Epithelial cell of alveolus of lung (primary cell): ENCODE data around the genes BEX1, NXF3, RAB40A, TCEAL1, PLP1, RAB9B and FAM199X.

GRCh38 chrX:103063451-103064632 is at the start of gene BEX1:
BEX1 (minus strand) TSS chrX:103064171.
- RAMPAGE, long total RNA: start-site peak on the minus strand at chrX:103064165-103064209, 151 and 58 reads in 2 replicates
- RRBS: 14% methylated on average over 12 of the region's 70 CpGs

DNA sequence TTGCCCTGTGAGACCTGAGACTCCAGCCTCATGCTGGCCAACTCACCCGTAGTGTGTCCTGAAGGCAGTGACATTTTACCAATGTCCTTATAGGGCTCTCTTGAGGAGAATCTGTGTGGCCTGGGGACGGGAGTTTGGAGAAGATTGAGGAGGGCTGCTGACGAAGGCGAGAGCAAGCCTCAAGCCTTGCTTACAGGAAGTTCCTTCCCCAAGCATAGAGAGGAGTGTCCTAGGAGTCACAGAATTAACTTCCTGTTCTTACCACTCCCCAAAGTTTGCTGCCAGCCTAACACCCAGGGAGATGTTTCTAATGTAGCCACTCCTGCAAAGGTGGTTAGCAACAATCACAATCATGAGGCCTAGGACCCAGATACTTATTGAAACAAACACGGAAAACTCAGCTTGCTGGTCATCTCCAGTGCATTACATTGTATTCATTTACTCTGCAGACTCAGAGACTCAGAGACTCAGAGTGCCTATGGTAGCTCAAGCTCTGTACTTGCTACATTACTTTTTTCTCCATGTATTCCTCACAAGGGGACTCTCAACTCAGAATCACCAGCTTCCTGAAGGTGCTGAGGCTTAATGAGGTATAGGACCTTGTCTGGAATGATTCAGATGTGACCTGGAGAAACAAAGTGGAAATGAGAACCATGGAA is at the start of gene NXF3:
Gene NXF3, minus strand, starts transcription at position 194 of the 659 bp plus-strand sequence.
- RAMPAGE, long total RNA: no peak
- RRBS: no CpG with 5 or more reads among the region's 5 CpGs

- RAMPAGE, long total RNA: no peak
- RRBS: no CpG with 5 or more reads among the region's 15 CpGs
Measured at GRCh38 chrX:103348019-103348320, 8.3 kb upstream of the TCEAL9 start.

DNA sequence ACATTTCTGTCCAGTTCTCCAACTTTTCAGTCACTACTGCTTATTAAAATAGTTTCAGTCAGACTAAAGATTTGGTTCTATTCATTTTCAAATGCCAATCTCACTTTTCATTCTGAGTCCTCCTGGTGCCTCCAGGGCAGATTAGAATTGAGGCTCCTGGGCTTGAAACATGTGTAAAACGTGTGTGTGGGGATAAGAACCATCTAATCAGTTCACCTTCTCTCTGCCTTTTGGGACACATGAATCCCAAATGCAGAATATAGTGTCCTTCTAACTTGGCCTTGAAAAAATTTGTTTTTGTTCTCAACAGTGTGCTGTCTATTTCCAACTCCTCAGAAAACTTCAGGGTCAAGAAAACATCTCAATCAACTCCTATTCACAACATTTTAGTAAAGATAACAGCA is 3.3 kb upstream of the BEX3 start:
- RAMPAGE, long total RNA: no peak
- RRBS: no CpG with 5 or more reads among the region's 1 CpG

GRCh38 chrX:103376699-103377391 is 507 bp downstream of the BEX3 start:
- RAMPAGE, long total RNA: no peak
- RRBS: 31% methylated on average over 10 of the region's 49 CpGs

GRCh38 chrX:103519430-103519871 is at the start of gene RAB40A:
RAB40A (minus strand) TSS chrX:103519489.
- RAMPAGE, long total RNA: no peak
- RRBS: no CpG with 5 or more reads among the region's 2 CpGs

- RAMPAGE, long total RNA: no peak
- RRBS: no CpG with 5 or more reads among the region's 10 CpGs
Measured at GRCh38 chrX:103585832-103586012, 407 bp downstream of the TCEAL4 start.

DNA sequence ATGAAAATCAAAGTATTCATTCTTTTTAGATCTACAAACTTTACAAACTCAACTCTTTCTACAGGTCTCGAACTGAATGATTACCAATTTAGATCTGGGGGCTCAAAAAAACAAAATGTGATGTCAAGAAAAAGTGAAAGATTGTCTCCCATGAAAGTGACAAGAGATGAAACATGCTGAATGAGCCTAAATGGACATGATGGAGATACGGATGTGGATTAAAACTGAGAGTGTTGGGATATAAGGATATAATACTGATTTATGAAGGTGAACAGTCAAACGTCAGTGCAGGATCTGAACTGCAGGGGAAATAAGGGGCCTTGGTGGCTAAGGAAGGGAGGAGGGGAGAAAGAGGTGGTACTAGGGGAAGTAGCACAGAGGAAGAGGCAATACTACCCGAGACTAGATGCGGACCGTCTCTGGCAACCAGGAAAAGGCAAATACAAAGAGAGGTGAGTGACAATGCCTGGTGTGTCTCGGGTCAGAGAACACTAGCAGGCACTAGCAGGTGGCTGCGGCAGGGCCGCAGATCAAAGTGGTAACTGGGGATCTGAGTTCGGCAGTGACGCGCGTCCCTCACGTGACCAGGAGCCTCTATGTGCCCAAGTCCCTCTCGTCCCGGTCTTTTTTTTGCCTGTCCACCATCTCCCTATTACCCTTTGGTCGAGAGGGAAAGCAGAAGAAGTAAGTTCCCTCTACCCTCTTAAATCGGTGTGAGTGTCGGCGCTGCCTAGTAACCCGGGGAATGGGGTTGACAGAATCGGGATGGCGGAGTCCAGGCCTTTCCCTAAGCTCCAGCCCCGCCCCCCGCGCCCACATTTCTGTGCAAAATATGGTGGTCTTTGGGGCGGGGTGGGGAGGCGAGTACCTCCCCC is at the start of gene TCEAL1:
Gene TCEAL1, plus strand, starts transcription at position 634 of the 875 bp plus-strand sequence.
- RAMPAGE, long total RNA: no peak
- RRBS: no CpG with 5 or more reads among the region's 28 CpGs

DNA sequence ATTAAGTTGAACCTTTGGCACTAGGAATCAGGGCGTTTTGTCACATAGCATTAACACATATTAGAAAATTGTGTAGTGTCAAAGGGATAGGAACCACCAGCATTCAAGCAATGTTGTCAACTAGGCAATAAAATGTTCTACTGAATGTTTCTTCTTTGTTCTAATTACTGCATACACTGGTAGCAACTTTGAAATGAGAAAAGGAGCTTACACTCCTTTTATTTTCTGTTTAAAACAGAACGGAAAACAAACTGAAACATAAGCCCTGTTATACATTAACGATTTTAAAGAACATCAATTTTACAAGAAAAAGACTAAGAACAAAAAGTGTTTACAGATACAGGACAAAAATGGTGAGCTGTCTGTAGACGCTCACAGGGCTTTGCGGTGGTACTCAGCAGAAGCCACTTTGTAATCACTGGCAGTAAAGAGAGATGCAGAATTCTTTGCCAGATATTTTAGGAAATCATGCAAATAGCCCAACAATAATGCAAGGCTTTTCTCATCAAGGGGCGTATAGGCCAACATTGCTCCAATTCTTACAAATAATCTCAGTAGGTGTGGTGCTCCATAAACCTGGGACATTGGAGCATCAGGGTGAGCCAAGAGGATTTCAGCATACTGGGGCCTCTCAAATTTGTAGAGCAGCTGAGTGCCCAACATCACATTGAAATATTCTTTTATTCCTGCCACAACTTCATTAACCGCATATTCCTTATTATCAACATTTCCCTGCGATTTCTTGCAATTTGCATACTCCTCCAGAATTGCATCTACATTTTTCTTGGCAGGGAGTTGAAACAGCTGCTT is 10.5 kb downstream of the MORF4L2 start:
- RAMPAGE, long total RNA: no peak
- RRBS: no CpG with 5 or more reads among the region's 8 CpGs

GRCh38 chrX:103676599-103677436 is 9.7 kb downstream of the MORF4L2 start:
- RAMPAGE, long total RNA: no peak
- RRBS: no CpG with 5 or more reads among the region's 8 CpGs

DNA sequence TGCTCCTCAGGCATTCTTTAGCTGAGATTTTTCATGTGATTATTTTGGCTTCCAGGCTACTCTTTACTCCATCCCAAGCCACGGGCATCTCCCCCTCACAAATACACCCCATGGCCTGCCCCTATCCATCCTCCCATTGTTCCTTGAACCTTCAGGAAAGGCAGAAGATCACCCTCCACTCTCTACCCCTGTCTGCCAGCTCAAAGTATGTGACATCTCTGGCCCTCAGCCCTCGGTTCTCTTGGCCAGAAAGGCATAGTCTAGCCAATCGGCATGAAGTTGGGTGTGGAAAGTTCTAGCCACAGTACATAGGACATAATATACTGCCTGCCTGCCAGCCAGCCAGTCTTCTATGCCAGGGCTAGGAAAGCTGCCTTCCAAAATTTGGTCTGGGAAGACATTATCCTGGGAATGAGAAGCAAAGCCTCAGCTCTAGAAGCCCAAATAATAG is 3.2 kb upstream of the PLP1 start:
- RAMPAGE, long total RNA: no peak
- RRBS: no CpG with 5 or more reads among the region's 3 CpGs

GRCh38 chrX:103776491-103777197 is at the start of gene PLP1:
PLP1 (plus strand) TSS chrX:103776840.
- RAMPAGE, long total RNA: no peak
- RRBS: no CpG with 5 or more reads among the region's 7 CpGs

DNA sequence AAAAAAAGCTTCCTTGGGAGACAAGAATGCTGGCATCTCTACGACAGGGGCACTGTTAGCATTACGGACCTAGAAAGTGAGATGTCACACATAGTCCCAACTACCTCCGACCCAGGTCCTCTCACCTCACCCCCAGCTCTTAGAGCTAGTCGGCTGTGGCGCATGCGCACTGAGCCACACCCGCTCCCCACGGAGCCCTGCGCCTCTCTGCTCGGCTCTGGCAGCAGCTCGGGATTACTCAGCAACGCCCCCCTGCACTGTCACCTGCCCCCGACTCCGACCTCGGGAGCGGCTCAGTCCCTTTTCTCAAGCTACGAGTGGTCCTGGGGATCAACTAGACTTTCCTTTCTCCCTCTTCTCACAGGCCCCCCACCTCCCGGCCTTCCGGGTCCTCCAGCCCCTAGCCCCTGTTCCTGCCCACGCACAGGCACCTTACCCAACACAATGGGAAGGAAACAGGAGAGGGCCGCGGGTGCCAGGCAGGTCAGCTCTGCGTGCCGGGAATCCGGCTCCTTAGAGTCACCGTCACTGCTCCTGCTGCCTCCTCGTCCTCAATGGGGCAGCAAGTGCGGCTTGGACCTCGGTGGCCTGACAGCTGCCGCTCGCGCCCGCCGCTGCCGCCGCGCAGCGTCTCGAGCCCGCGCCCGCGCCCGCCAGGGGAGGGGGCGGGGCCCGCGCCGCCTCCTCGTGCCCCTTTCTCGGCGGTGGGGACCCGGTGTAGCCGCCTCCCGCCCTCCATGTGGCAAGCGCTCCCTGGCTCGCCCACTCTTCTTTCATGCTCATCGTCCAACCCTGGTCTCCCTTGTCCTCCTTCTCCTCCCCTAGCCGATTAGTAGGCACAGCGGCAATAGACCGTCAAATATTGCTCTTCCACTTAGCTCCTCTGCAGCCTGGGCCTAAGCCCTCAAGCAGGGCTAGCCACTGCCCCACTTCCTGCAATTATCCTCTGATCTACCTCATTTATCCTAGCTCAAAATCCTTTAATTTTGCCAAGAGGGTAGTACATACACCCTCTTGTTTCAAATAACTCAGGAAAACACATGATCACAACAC is at the start of gene RAB9B:
Gene RAB9B, minus strand, starts transcription at position 634 of the 1,053 bp plus-strand sequence.
- RAMPAGE, long total RNA: no peak
- RRBS: no CpG with 5 or more reads among the region's 60 CpGs

DNA sequence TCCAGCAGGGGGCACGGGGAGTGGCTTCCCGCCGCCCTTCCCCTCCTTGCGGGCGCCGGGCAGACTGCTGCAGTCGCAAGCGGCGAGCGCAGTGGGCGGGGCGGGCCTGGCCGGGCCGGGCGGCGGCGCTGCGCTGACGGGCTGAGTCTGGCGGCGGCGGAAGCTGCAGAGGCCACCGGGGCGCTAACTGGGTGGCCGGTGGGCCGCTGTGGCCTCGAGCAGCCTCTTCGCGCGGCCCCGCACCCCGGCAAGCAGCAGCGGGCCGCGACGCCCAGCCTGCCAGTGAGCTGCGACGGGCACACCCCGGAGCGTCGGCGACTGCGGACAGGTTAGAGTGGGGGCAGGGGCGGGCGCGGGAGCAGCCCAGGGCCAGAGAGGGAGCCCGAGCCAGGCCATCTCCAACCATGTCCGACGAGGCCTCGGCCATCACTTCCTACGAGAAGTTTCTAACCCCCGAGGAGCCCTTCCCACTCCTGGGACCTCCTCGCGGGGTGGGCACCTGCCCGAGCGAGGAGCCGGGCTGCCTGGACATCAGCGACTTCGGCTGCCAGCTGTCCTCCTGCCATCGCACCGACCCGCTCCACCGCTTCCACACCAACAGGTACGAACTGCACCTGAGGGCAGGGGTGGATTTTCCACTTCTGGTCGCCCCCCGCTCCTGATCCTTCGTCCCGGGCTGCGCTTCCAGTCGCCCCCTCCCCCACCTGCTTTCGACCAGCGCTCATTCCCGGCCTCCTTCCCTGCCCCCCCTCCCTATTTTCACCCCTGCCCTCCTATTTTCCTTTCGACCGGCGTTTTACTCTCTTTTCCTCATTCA is at the start of gene FAM199X:
Gene FAM199X, plus strand, starts transcription at position 72 of the 817 bp plus-strand sequence.
- RAMPAGE, long total RNA: no peak
- RRBS: 18% methylated on average over 43 of the region's 76 CpGs

- RAMPAGE, long total RNA: no peak
- RRBS: no CpG with 5 or more reads among the region's 52 CpGs
Measured at GRCh38 chrX:104566623-104567535, 880 bp downstream of the IL1RAPL2 start.

DNA sequence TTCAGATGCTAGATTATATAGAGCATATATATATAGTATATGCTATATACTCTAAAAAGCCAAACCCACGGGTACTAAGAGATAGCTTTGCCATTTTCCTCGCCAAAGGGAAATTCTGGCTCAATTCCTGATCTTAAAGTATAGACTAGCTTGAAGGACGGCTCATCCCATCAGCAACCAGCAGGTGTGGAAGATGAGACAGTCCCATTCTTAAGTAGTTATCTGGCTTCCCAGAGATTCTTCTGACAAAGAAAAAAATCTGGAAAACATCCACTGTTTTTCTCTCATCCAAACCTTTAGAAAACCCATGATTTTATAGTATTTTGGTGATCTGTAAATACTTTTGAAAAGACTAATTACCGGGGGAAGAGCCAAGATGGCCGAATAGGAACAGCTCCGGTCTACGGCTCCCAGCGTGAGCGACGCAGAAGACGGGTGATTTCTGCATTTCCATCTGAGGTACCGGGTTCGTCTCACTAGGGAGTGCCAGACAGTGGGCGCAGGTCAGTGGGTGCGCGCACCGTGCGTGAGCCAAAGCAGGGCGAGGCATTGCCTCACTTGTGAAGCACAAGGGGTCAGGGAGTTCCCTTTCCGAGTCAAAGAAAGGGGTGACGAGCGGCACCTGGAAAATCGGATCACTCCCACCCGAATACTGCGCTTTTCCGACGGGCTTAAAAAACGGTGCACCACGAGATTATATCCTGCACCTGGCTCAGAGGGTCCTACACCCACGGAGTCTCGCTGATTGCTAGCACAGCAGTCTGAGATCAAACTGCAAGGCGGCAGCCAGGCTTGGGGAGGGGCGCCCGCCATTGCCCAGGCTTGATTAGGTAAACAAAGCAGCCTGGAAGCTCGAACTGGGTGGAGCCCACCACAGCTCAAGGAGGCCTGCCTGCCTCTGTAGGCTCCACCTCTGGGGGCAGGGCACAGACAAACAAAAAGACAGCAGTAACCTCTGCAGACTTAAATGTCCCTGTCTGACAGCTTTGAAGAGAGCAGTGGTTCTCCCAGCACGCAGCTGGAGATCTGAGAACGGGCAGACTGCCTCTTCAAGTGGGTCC is 25.5 kb upstream of the NRK start:
- RAMPAGE, long total RNA: no peak
- RRBS: no CpG with 5 or more reads among the region's 37 CpGs

GRCh38 chrX:106169408-106169877 is 1.3 kb downstream of the PWWP3B start:
- RAMPAGE, long total RNA: no peak
- RRBS: no CpG with 5 or more reads among the region's 3 CpGs

DNA sequence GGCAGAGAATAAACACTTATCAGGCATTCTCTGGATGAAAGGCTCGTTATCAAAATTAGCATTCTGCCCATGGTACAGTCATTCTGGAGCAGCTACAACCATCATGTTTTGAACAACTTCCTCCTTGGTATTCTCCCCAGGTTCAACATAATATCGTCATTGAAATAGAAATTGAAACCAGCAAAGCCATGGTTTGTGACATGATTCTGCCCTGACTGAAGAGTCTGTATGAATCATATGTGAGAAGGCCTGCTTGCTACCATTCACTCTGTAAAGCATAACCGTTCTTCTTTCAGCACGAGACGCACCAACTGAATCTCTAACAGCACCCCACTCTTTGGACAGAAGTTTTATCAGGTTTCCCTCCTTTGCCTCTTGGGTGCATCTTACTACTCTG is 127.5 kb upstream of the RADX start:
- RAMPAGE, long total RNA: no peak
- RRBS: no CpG with 5 or more reads among the region's 5 CpGs

GRCh38 chrX:106942389-106943126 is 22.4 kb downstream of the CLDN2 start:
- RAMPAGE, long total RNA: no peak
- RRBS: no CpG with 5 or more reads among the region's 6 CpGs

GRCh38 chrX:107155488-107156446 is 37.1 kb upstream of the RBM41 start:
- RAMPAGE, long total RNA: no peak
- RRBS: no CpG with 5 or more reads among the region's 34 CpGs